SP-49 (cell line): ENCODE measurements around the gene PAQR5.

GRCh38 chr15:66746148-66746903, 44.3 kb downstream of the SMAD6 start:
- PRO-cap = no peak

GRCh38 chr15:66841837-66842697, 140.0 kb downstream of the SMAD6 start:
- PRO-cap = no peak

GRCh38 chr15:66850896-66851645, 149.0 kb downstream of the SMAD6 start:
- PRO-cap = no peak

DNA sequence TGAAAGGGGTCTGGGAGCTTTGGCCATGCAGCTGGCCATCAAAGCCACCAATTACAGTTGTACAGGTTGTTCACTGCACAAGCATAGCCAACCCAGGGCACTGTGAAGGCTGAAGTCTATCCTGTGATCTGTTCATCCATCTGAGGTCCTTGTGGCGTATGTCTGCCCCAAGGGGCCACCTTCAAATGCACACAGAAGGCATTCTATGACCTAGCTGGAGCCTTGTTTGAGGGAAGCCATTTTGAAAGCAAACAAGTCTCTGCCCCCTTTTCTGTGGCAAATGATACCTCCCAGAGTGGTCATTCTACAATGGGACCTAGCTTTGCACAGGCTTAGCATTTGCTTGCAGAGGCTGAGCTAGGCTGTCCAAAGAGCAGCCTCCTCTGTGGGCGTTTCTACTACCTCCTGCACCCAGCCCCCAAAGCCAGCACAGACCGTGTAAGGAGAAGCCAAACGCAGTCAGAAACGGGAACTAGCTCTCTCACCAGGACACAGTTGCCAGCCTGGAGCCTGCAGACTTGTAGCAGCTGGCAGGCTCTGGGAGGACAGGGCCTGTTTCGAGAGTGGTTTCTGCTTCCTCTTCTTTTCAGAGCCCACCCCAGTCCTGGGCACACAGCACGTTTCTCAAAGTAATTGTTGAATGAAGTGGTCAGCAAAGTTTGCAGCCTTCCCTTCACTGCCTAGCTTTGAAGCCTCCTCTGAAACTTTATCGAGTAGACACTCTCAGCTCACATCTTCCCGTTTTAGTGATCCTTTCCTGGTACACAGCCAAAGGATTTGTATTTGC, 157.3 kb upstream of the SMAD3 start:
- PRO-cap = no peak

- PRO-cap = no peak
Observed at GRCh38 chr15:66936099-66936913, 129.1 kb upstream of the SMAD3 start.

- PRO-cap = unidirectional peak, plus-strand start at chr15:67064879; bidirectional peak, plus-strand start at chr15:67065602, minus-strand start at chr15:67065338
Observed at GRCh38 chr15:67064813-67065546, 422 bp upstream of the SMAD3 start.

DNA sequence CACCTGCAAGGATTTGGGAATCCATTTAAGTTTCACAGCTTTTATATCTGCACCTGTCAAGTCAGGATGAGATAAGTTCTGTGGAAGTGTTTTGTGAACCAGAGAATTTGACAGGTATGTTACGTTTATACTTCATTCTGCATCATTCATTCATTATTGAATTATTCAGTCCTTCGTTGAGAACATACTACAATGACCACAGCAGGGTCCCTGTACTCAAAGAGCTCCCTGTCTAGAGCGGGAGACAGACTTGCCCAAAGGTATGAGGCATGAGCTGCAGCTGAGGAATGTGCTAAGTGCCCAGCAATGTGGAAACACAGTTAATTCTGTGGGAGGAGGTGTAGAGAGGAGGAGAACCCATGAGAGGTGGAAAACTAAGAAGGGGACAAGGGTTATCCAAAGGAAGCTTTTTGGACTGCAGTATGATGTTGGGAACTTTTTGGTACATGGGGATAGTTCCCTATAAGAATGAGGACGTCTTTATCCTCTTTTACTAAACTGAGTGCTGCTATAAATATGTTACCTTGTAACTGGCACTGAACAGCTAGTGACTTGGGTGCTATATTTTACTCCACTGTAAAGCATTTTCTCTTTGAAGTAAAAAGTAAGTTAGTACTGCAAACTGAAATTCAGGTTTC, 5.5 kb downstream of the SMAD3 start:
- PRO-cap = no peak

DNA sequence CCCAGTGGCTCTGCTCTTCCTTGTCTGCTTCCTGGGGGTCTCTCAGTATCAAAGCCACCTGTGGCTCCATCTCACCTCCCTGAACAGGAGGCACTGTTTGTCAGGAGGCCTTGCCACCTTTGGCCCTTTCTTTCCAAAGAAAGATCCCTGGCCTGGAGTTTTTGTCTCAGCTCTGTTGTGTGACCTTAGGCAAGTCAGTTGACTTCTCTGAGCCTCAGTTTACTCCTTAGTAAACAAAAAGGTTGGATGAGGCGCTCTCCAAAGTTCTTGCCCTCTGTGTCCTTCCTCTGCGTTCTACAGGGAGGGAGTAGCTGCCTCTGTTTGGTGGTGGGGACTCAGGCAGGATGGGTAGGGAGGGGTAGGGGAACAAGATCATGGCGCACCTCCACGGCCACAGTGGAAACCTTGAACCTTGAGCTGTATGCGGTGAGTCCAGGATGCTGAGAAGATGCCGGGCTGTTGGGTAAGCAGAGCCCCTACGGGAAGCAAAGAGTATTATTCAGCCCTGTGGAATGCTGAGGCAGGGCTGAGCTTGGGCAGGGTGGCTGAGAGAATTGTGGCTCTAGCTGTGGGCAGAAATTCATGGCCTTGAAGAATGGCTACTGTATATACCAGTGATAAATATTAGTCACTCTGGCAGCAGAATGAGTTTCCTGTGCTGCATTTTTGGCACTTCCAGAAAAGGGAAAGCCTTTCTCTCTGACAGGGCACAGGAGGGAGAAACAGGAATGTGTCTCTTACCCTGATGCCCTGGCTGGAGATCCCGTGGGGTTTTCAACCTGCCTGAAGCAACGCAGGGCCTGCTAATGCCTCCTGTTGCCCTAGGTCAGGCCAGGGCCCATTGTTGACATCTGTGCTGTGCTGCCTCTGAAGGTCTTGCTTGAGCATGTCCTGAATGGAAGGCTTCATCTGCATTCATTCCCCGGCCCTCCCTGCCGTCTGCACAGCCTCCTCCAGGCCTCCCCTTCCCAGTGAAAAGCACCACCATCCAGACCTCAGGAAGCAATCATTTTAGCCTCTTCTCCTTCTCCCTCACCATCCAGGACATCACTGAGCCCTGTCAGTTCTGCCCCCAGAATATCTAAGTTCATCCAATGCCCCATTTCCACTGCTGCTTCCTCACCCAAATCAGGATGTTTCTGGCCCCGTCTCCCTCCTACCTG, 40.0 kb downstream of the SMAD3 start:
- PRO-cap = no peak

DNA sequence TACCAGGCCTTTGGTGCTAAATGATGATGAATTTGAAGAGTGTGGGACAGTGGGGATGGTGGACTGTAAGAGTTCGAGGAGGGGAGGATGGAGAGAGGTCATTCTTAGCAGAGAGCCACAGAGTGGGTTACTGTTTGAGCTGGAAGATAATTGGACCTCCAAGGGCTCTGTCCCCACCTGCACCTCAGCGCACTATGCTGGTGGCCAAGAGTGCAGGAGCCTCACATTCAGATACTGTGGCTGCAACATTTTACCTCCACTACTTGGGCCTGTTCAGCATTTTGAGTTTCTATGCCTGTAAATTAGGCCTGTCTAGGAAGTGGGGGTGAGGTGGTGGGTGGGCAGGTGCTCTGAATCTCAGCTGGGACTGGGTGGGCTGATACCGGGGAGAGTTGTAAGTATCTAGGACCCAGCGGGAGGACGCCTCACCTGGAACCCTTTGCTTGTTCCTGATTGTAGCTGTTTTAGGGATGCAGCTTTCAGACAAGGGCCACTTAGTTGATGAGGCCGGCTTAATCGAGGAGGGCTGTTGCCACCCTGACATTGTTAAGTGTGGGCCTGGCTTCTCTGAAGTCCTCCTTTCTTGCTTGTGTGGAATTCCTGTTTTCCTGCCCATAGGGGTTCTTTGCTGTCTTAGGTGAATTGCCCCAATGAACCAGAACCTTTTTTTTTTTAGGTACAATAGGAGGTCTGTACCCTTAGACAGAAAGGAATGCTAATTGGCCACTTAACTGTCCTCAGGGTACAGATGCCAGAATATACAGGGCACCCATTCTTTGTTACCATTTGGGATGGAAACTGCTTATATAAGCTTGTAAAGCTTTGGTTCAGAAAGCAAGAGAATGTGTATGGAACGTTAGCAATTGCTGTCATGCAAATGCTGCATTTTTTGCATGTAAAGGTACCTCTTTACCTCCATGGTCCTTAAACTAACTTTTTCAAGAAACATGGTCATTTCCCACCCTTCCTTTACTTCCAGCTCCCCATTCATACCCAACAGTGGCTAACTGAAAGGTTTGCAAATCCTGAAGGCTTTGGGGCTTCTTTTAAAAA, 83.9 kb downstream of the SMAD3 start:
- PRO-cap = no peak

DNA sequence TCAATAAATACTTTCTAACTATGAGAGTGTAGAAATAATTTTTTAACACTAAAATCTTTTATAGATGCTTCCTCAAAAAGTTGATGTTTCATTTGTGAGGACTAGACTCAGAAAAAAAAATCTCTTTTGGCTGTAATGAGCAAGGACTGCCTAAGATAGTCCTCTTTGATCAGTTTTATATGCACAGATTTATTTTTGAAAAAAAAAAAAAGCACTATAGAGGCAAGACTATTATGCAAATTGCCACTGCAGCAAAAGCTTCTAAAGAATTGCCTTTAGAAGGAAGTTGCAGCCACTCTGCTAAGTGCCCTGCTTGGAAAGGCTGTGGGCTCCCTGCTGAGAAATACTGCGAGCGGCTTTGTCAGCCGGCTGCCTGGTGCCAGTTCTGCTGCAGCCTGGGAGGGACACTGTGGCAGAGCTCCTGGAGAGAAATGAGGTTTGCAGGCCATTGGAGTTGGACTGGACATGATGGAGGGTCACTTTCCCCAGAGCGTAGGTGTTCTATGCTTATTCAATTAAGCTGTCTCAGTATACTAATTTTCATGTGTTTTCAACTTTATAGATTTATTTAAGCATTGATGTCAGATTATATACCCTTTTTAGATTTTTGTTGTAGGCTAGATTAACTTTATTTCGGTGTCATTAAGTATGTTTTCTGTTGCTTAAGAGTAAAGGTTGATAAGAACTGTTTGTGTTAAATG, 6.4 kb downstream of the MAP2K5 start:
- PRO-cap = no peak

- PRO-cap = no peak
Observed at GRCh38 chr15:67586755-67587268, 44.3 kb downstream of the MAP2K5 start.

GRCh38 chr15:67863274-67864156, 38.2 kb downstream of the SKOR1 start:
- PRO-cap = no peak

- PRO-cap = no peak
Observed at GRCh38 chr15:67884157-67885343, 59.2 kb downstream of the SKOR1 start.

GRCh38 chr15:68162161-68162668, 42.9 kb downstream of the CALML4 start:
- PRO-cap = no peak

GRCh38 chr15:68481660-68482088, 49.7 kb upstream of the ITGA11 start:
- PRO-cap = no peak

DNA sequence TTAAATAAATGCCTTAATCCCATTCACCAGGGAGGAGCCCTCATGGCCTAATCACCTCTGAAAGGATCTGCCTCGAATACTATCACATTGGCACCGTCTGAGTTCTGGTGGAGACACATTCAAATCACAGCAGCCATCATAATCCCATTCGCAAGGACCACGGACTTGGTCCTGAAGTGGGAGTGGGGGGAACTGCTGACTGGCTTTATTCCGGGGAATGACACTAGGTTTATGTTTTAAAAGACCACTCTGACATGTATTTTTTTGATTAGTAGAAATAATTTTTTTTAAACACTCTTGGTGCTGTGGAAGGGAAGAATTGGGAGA, 23.2 kb downstream of the CORO2B start:
- PRO-cap = no peak

- PRO-cap = no peak
Observed at GRCh38 chr15:68696803-68697002, 117.9 kb downstream of the CORO2B start.

- PRO-cap = no peak
Observed at GRCh38 chr15:68700341-68701234, 120.1 kb downstream of the ANP32A start.

- PRO-cap = no peak
Observed at GRCh38 chr15:68788869-68789437, 31.7 kb downstream of the ANP32A start.

DNA sequence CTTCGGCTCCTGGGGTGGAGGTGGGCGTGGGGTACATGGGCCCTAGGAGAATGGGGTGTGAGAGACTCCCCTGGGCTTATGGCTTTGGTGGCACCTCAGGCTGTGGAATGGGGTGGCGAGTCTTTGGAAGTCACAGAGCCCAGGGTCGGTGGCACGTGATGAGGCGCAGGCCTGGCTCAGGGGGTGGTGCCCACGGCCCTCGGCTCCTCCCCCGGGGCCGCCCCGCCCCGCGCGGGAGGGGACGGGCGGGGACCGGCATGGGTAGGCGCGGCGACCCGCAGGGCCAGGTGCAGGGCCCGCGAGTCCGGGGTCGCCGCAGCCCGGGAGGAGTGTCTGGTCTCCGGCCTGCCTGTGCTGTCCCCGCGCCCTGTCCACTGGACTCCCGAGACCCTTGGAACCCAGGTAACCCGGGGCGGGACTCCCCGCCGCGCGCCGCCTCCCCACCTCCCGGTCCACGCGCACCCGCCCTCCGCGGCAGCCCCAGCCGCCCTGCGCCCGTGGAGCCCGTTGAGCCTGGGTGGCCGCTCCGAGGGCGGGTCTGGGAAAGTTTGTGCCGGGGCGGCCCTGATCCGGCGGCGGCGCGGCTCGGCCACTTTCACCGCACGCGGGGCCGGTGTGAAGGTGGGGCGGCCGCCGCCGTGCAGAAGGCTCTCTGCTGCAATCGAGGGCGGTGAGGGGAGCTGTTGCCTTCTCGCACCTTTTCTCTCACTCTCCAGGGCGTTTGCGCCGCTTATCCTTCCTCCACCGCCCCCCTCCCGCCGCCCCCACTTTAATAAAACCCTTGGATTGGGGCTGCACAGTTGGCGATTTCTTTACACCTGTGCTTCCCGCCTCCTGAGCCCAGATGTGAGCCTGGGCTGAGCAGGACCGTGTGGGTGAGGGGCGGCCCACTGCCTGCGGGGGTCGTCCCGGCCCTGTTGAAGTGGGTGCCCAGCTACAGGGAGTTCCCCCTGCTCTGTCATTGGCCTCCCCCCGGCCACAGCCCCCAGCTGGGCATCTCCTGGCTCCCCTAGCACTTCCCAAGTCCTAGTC, at the start of gene PAQR5:
PAQR5 (plus strand) TSS at position 258 of the 1,032 bp plus-strand sequence.
- PRO-cap = no peak